Right lobe of liver (tissue), 4 donors: ENCODE measurements around the genes SLF2 and TWNK.

DNA sequence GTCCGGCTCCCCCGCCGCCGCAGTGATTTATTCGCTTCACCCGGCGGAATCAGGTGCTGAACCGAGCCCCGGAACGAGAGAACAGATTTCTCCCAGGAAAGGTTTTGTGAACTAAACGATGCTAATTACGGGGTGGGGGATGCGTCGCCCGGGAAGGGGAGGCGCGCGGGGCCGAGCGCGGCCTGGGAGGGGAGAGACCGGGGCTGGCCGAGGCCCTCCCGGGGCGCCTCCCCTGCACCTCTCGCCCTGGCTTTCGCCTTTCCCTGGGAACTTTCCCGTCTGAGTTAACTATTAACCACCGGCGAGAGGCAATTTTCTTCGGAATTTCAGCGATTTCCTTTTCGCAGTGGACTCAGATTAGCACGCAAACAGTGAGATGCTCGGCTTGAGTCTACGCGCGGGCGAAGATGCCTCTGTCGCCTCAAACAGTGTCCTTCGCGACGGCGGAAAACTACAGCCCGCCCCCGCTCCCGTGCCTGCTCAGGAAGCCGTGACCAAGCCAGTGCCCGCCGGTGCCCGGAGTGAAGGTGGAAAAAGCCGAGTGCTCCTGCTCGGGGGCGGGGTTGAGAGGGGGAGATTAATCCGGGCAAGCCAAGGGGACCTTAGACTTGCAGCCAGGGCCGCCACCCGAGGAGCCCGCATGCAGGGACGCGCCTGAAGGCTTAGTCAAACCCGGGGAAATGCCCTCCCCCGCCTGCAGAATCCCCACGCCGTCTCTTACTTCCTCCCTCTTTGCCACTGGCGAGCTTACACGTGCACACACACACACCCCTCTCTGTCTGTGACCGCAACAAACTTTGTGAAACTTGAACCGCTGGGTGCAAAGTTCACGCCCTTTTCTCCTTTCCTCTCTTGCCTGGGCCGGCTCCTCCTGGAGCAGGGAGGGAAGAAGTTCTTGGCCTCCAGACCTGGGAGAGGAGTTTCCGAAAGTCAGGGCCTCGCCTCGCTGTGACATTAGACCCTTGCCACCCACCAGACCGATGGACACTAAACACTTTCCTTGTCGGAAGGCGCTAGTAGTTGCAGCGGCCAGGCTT is 14.5 kb upstream of the PAX2 start:
- PRO-cap, 4 experiments = no peak in any of the 4 experiments
- RAMPAGE, long total RNA, 2 experiments = no peak in any of the 2 experiments

- PRO-cap, 4 experiments = no peak in any of the 4 experiments
- RAMPAGE, long total RNA, 2 experiments = no peak in any of the 2 experiments
Measured at GRCh38 chr10:100744788-100745332, 522 bp upstream of the PAX2 start.

GRCh38 chr10:100882692-100883150 is 30.0 kb upstream of the SLF2 start:
- PRO-cap, 4 experiments = no peak in any of the 4 experiments
- RAMPAGE, long total RNA, 2 experiments = no peak in any of the 2 experiments

- PRO-cap, 4 experiments = peak in 4 of 4 experiments; most common plus-strand start chr10:100912963 (in 4); most common minus-strand start chr10:100913346 (in 4)
- RAMPAGE, long total RNA, 2 experiments = start-site peak on the plus strand in 2 of 2 experiments, at chr10:100912957-100912984 at its widest, 87 to 219 reads per replicate
Measured at GRCh38 chr10:100912824-100913717, at the start of gene SLF2. TSS of gene SLF2 (plus strand) at chr10:100912963.

DNA sequence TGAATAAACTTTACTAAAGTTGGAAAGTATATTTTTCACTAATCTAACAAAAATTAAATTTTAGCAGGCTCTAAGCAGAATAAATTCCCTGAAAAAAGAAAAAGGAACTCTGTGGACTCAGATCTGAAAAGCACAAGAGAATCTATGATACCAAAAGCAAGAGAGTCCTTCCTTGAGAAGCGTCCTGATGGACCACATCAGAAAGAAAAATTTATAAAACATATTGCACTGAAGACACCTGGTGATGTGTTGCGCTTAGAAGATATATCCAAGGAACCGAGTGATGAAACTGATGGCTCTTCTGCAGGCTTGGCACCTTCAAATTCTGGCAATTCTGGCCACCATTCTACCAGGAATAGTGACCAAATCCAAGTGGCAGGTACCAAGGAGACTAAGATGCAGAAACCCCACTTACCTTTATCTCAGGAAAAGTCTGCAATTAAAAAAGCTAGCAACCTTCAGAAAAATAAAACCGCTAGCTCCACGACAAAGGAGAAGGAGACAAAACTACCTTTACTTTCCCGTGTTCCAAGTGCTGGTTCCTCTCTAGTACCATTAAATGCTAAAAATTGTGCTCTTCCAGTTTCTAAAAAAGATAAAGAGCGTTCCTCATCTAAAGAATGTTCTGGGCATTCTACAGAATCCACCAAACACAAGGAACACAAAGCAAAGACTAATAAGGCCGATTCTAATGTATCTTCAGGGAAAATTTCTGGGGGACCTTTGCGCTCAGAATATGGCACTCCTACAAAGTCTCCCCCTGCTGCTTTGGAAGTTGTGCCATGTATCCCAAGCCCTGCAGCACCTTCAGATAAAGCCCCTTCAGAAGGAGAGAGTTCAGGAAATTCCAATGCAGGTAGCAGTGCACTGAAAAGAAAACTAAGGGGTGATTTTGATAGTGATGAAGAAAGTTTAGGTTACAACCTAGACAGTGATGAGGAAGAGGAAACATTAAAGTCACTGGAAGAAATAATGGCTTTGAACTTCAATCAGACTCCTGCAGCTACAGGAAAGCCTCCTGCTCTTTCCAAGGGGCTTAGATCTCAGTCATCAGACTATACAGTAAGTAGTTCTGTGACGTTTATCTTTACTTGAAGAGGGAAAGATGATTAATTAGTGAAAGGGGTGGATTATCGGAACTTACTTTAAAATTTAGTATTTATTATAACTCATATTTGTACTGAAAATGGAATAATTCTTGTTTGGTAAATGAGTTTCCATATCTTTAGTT is 11.6 kb downstream of the SLF2 start:
- PRO-cap, 4 experiments = no peak in any of the 4 experiments
- RAMPAGE, long total RNA, 2 experiments = no peak in any of the 2 experiments

- PRO-cap, 4 experiments = peak in 4 of 4 experiments; most common plus-strand start chr10:100987555 (in 4); most common minus-strand start chr10:100987497 (in 4)
- RAMPAGE, long total RNA, 2 experiments = start-site peak on the plus strand in 2 of 2 experiments, at chr10:100987534-100987573 at its widest, 114 to 187 reads per replicate; start-site peak on the minus strand in 2 of 2 experiments, at chr10:100987231-100987504 at its widest, 50 to 955 reads per replicate
Measured at GRCh38 chr10:100987097-100988110, at the start of gene TWNK. TSS of gene TWNK (plus strand) at chr10:100987543.

GRCh38 chr10:101001189-101001902 is 1.7 kb downstream of the LZTS2 start:
- PRO-cap, 4 experiments = peak in 3 of 4 experiments; most common plus-strand start chr10:101001569 (in 1); most common minus-strand start chr10:101001523 (in 3)
- RAMPAGE, long total RNA, 2 experiments = no peak in any of the 2 experiments

GRCh38 chr10:101031836-101032206 is 787 bp downstream of the SFXN3 start:
- PRO-cap, 4 experiments = no peak in any of the 4 experiments
- RAMPAGE, long total RNA, 2 experiments = no peak in any of the 2 experiments

GRCh38 chr10:101046678-101047099 is 15.1 kb upstream of the KAZALD1 start:
- PRO-cap, 4 experiments = no peak in any of the 4 experiments
- RAMPAGE, long total RNA, 2 experiments = no peak in any of the 2 experiments

GRCh38 chr10:101095271-101095914 is 33.6 kb downstream of the KAZALD1 start:
- PRO-cap, 4 experiments = no peak in any of the 4 experiments
- RAMPAGE, long total RNA, 2 experiments = no peak in any of the 2 experiments

DNA sequence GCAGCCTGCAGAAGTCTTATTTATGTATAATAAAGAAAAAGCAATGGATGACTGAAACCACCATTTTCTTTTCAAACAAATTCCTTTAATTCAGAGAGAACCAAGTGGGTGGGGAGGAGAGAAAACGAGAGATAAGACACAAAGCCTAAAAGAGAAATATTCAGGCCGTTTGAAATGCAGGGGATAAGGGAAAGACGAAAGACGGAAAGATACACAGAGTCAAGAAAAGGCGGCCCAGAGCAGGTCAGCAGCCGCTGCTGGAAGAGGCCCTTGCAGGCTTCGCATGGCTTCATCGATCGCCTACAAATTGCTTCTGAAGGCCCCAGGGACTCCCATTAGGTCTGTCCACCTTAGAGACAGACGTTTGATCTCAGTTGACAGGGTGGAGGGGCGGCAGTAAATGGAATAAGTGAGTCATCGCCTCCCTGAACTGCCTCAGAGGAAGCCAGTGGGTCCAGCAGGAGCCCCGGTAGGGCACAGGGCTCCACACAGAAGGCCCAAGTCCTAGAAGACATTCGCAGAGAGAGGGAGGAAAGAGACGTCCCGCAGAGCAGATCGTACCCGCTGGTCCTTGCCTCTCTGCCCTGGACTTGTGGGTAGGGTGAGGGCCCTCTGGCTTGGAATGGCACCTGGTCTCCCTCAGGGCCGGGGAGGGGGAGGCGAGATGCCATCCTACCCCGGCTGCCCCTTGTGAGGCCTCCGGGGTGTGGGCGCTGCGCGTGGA is 4.8 kb downstream of the TLX1 start:
- PRO-cap, 4 experiments = no peak in any of the 4 experiments
- RAMPAGE, long total RNA, 2 experiments = no peak in any of the 2 experiments

- PRO-cap, 4 experiments = no peak in any of the 4 experiments
- RAMPAGE, long total RNA, 2 experiments = no peak in any of the 2 experiments
Measured at GRCh38 chr10:101579197-101579737, 8.8 kb downstream of the POLL start.

- PRO-cap, 4 experiments = no peak in any of the 4 experiments
- RAMPAGE, long total RNA, 2 experiments = no peak in any of the 2 experiments
Measured at GRCh38 chr10:101658731-101659359, 36.1 kb downstream of the FBXW4 start.

DNA sequence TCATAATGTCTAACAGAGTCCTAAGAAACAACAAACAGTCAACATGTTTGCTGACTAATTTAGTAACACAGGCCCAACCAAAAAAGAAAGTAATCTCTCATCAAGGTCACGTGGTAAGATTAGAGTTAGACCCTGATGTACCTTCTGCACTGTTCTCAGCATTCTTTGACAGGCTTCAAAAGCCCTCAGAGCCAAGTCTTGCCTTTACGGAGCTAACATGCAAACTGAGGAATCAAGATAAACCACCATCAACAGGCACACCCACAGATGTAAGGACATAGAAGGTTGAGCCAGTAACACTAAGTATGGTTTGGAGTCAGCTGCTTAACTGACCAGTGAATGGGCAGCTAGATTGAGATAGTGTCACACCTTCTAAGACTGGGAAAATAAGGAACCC is 15.2 kb upstream of the KCNIP2 start:
- PRO-cap, 4 experiments = no peak in any of the 4 experiments
- RAMPAGE, long total RNA, 2 experiments = no peak in any of the 2 experiments

GRCh38 chr10:101938100-101938725 is 94.6 kb upstream of the KCNIP2 start:
- PRO-cap, 4 experiments = peak in 1 of 4 experiments; most common plus-strand start chr10:101938507 (in 1); most common minus-strand start chr10:101938421 (in 1)
- RAMPAGE, long total RNA, 2 experiments = no peak in any of the 2 experiments

DNA sequence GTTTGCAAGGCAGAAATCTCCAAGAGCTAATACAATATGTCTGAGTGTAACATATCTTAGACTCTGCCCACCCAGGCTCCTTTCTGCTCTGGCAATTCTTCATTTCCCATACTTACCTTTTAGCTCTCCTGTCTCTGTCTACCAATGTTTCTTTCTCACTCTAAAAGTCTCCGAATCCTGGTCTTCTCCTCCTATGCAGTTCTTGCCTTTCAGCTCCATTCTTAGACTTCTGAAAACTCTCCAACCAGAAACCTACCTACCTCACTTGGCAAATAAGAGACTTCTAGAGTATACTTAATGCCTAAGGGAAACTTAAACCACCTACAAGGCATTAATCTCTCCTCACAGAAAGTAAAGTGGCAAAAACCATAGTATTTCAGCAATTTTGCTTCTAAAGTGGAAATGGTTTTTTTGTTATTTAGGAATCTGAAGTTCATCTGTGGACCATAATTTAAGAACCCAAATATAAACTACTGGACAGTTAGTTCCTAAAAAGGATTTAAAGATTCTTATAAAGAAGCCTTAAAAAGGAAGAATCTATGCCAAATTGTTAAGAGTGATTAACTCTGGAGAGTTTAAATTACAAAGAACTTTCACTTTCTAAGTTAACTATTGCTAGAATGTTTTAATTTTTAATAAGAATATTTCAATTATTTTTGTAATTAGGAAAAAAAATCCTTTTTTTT is 57.3 kb downstream of the ARMH3 start:
- PRO-cap, 4 experiments = no peak in any of the 4 experiments
- RAMPAGE, long total RNA, 2 experiments = no peak in any of the 2 experiments

DNA sequence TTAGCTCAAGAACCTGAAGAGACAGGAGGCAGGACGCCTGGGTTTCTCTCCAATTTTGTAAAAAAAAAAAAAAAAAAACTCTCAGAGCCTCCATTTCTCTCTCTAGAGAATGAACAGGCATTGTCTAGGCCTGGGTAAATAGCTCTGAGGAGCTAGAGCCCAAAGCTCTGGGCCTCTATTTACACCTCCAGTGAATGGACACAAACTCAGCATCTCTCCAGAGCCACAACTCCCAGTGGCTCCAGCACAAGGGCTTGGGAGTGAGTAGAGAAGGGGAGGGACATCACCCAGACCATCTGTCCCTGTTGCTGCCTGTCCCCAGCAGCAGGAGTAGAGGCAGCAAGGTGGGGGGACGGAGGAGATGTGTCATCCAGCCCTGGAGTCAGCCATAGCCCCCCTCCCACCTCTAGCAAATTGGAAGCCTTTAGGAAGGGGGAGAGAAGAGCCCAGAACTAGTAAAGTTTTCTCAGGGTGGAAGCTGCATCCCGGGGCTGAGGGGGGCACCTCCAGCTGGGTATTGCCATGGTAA is 6.4 kb downstream of the LDB1 start:
- PRO-cap, 4 experiments = no peak in any of the 4 experiments
- RAMPAGE, long total RNA, 2 experiments = no peak in any of the 2 experiments

DNA sequence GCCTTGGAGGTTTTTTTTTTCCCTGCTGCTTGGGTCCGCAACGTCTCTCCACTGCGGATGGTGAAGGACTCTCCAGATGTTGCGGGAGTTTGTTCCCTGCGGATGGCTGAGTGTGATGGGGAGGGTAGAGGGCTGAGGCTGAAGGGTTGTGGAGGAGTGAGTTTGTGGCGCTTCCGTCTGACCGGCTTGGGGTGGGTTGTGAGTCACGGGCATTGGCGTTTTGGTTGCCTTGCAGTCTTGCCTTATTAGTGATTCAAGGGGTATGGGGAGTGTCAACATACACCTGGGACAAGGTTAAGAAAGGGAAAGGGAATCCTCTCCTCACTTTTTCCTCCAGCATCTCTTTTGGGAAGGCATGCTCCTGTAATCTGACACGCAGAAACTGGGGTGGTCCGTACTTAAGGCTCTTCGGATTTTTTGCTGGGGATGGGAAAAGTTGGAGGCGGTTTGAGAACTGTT is 1.1 kb downstream of the PPRC1 start:
- PRO-cap, 4 experiments = no peak in any of the 4 experiments
- RAMPAGE, long total RNA, 2 experiments = no peak in any of the 2 experiments

DNA sequence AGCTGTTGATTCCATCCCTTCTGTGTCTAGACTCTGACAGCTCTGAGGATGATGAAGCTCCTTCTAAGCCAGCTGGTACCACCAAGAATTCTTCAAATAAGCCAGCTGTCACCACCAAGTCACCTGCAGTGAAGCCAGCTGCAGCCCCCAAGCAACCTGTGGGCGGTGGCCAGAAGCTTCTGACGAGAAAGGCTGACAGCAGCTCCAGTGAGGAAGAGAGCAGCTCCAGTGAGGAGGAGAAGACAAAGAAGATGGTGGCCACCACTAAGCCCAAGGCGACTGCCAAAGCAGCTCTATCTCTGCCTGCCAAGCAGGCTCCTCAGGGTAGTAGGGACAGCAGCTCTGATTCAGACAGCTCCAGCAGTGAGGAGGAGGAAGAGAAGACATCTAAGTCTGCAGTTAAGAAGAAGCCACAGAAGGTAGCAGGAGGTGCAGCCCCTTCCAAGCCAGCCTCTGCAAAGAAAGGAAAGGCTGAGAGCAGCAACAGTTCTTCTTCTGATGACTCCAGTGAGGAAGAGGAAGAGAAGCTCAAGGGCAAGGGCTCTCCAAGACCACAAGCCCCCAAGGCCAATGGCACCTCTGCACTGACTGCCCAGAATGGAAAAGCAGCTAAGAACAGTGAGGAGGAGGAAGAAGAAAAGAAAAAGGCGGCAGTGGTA is 8.4 kb downstream of the NOLC1 start:
- PRO-cap, 4 experiments = no peak in any of the 4 experiments
- RAMPAGE, long total RNA, 2 experiments = no peak in any of the 2 experiments

GRCh38 chr10:102310432-102311790 is 65.6 kb downstream of the GBF1 start:
- PRO-cap, 4 experiments = no peak in any of the 4 experiments
- RAMPAGE, long total RNA, 2 experiments = start-site peak on the plus strand in 1 of 2 experiments, at chr10:102310883-102311502 at its widest, 5 reads per replicate